NB4 (cell line): ENCODE measurements around a stretch of chr14.

DNA sequence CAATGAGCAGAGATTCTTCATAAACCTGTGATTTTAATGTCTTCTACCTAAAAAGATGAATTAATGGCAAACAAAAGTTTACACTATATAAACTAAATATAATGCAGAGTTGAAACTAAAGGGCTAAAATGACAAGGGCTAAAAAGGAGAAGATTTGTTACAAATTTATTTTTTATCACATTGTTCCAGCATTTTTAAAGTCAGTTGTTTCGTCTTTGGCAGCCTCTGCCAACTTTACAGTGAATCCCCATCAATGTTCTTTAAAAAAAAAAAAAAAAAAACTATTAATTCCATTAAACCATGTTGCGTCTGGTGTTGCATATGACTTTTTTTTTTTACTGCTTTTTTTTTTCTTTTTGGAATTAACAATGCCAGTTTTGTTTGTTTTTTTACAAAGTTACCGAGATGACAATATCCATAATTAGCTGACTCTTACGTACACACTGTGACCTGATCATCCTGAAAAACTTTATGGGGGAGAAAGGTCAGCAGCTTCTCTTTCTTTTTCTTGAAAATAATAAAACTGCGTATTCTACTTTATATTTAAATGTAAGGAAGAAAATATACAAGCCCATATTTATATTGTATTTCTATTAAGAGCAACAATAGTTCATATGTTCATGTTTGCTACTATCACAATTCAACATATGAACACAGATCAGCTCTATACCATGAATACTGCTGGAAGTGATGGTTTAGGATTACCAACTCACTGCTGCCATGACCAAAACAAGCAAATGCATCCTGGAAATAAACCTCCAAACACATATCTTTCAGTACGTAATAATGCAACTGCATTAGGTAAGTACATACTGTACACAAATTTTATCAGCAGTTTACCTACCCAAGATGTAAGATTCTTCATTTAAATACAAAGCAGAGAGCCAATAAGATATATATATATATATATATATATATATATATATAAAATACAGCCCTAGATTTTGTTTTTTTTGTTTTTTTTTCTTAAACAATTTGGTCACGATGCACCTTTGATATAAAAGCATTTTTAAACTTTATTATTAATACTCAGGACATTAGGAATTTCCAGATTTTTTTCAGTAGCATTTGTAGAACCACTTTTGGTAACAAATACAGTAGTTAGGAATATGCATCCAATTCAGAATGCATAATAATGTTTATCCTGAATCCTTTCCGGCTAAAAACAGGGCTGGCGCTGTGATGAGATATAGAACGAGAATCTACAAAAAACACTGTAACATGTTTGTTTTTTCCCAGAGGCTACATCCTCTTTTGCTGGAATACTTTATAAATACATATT is 55.4 kb upstream of the GPHB5 start:
- RRBS, result no CpG with 5 or more reads among the region's 10 CpGs

DNA sequence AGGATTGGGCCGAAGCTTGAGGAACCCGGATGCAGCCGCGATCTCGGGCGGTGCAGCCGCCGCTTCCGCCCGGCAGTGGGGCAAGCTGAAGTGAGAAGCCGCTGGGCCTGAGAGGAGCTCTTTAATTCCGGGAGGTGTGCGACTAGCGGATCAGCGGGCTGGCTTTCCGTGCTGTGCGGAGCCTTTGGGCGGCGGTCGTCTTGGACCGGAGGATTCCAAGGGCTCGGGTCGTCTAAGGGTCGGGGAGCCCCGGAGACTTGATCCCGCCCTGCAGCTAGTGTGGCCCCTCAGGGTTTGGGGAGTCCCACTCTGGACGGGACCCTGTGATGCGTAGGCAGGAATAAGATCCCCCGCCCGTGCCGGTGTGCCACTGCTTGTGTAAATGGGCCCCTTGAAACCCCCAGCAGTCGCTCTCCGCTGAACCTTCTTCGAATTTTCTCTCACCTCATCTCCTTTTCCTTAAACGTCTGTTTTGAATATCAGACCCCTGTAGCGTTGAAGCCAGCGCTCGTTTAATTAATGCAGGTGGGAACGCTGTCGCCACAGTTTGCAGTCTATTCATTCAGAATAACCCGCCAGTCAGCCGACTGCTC is 461 bp upstream of the PPP2R5E start:
- RRBS, result under 1% methylated on average over 28 of the region's 42 CpGs

GRCh38 chr14:64024010-64024480 is 171.2 kb downstream of the SYNE2 start:
- RRBS, result no CpG with 5 or more reads among the region's 6 CpGs

- RRBS, result no CpG with 5 or more reads among the region's 24 CpGs
These were observed 58.9 kb downstream of the ESR2 start for GRCh38 chr14:64234977-64235957.

- RRBS, result no CpG with 5 or more reads among the region's 9 CpGs
These were observed 37.7 kb downstream of the MTHFD1 start for GRCh38 chr14:64425718-64426373.

- RRBS, result no CpG with 5 or more reads among the region's 5 CpGs
These were observed 38.1 kb upstream of the AKAP5 start for GRCh38 chr14:64427271-64427610.

DNA sequence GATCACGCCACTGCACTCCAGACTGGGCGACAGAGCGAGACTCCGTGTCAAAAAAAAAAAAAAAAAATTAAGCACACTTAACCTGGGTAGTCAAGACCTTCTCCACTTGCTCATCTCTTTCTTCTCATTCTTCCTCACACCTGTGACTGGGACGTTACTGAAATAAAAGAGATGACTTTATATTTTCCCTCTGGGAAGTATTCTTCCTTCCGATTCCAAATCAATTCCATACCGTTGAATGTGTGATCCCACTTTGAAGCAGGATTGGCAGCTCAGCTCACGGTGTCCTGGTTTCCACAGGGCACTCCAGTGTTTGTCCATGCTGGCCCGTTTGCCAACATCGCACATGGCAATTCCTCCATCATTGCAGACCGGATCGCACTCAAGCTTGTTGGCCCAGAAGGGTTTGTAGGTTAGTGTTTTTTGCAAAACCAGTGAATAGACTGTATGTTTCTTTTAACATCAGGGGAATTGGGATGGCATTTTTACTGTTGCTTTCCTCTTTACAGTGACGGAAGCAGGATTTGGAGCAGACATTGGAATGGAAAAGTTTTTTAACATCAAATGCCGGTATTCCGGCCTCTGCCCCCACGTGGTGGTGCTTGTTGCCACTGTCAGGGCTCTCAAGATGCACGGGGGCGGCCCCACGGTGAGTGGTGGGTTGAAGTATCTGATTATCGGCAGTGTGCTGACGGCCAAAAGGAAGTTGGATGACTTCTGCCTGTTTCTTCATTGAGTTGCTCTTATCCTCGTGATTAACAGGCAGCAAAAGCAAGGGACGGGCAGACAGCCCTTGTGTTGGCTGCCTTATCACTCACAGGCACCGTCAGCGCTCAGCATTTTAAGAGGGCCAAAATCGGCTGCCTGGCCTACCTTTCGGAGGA is 23.3 kb upstream of the AKAP5 start:
- RRBS, result no CpG with 5 or more reads among the region's 27 CpGs

GRCh38 chr14:64447953-64448653 is 17.2 kb upstream of the AKAP5 start:
- RRBS, result no CpG with 5 or more reads among the region's 5 CpGs

DNA sequence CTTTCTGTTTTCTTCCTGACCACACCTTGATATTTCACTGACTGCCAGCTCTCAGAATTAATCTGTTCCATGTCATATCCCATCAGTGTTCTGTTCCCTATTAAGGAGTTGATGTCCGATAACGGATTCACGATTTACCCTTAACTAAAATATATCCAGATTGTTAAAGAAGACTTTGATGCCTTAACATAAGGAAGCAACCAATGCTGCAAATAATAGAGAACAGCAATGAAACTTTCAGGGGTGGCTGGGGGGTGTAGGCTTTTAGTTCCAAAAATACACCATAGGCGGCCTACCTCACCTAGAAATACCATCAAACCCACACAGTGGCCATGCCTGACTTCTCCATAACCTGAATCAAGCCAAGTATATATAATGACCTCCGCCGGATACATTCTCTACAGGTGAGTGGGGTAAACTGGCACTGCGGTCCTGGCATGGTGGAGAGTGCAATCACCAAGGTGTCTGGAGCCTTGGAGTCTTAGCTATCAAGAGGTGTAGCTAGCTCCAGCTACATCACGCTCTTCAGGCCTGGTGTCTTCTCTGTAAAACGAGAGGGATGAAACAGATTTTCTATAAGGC is 1.3 kb downstream of the ZBTB25 start:
- RRBS, result no CpG with 5 or more reads among the region's 9 CpGs

DNA sequence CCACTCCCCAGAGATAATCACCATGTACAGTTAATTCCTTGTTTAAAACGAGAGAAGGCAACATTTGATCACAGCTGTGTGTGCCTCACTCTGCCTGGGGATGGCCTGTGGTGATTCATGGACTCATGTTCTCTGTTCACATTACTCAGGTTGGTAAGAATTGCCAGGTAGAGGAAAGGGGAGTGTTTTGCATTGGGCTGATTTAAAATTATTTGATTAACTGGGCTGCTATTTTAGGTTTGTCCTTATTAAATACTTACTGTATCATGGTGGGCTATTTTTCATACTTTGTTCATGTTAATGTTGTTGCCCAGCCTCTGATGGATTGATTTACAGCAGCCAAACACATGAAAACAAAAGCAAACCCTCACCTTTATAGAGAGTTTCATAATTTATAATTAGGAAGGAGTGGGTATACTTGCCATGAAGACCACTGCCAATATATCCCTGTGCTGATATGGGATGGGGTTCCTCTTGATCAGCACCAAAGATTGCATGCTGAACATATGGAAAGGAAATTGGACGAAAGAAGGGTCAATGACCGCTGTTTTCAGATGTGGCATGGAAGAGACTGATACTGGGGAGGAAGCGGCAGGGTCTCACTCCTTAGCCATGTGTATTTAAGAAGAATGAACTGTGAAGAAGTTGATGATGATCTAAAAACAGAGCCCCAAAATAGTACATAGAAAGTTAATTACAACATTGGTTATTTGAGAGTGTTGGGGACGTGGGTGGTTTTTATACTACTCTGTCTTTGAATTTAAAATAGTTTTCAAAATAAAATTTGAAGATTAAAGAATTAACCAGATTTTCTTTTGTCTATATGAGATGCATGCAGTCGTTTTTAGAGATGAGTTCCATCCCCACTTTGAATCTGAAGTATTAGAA is 3.1 kb downstream of the ZBTB1 start:
- RRBS, result no CpG with 5 or more reads among the region's 6 CpGs

DNA sequence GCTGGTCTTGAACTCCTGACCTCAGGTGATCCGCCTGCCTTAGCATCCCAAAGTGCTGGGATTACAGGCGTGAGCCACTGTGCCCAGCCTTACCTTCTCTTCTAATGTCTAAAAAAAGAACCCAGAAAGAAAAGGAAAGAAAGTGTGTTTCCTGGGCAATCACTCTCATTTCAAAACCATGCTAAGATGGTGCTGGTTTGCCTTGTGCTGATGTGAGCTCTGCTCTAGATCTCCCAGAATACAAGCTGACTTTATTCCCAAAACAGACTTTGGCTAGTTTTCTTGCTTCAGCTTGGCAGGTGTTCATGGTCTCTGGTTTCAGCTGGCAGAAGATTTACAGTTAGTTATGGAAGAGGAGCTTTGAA is 34.3 kb downstream of the PPP1R36 start:
- RRBS, result no CpG with 5 or more reads among the region's 2 CpGs

DNA sequence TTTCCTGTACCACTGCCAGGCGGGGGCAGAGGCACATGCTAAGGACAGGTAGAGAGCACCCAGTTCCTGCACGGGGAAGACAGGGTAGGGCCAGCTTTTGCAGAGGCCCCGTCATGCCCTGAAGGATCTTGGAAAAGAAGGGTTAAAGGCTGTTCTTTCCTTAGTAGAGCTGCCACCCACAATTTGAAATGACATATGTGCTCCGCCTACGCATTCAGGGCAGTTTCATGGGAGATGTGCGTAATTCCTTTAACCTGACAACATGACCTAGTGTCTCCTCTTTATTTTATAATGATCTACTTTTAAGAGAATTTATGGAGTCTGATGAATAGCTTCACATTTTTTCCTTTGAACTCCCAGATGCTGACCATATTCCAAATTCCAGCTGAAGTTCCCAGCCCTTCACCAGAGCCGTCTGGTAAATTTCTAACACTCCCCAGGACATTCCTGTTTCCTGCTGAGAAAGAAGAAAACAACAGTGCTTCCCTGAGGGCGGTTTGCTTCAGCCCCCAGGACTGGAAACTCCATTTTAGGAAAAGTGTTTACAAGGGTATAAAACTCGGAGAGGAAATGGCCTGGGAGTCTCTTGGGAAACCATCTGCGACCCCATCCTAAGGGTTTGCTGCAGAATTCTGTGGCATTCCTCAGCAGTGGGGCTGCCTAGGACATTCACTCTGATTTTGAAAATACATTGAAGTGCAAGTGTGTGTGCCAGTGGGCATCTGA is 58.8 kb upstream of the PLEKHG3 start:
- RRBS, result no CpG with 5 or more reads among the region's 10 CpGs

- RRBS, result no CpG with 5 or more reads among the region's 17 CpGs
These were observed 42.0 kb downstream of the PLEKHG3 start for GRCh38 chr14:64745726-64747050.

GRCh38 chr14:65032237-65032873 is 45.7 kb downstream of the FNTB start:
- RRBS, result no CpG with 5 or more reads among the region's 13 CpGs

DNA sequence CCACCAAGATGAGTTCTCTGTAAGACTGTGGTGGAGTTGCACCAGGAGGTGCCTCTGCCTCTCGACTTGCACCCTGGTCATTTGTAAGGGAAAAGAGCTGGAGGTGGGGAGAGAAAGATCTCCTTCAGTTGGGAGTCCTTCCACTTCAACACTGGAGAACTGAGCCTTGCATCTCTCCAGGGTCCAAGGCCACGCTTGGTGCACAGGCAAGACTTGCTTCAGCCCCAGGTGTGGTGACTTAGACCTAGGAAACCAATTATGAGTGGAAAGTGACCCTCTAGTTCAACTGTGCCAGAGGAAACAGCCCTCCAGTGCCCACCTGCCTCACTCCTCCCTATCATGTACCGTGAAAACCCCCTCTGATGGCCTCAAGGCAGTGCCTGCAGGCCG is 40.6 kb downstream of the MAX start:
- RRBS, result no CpG with 5 or more reads among the region's 4 CpGs

- RRBS, result no CpG with 5 or more reads among the region's 12 CpGs
These were observed 31.9 kb downstream of the MAX start for GRCh38 chr14:65070319-65070885.

DNA sequence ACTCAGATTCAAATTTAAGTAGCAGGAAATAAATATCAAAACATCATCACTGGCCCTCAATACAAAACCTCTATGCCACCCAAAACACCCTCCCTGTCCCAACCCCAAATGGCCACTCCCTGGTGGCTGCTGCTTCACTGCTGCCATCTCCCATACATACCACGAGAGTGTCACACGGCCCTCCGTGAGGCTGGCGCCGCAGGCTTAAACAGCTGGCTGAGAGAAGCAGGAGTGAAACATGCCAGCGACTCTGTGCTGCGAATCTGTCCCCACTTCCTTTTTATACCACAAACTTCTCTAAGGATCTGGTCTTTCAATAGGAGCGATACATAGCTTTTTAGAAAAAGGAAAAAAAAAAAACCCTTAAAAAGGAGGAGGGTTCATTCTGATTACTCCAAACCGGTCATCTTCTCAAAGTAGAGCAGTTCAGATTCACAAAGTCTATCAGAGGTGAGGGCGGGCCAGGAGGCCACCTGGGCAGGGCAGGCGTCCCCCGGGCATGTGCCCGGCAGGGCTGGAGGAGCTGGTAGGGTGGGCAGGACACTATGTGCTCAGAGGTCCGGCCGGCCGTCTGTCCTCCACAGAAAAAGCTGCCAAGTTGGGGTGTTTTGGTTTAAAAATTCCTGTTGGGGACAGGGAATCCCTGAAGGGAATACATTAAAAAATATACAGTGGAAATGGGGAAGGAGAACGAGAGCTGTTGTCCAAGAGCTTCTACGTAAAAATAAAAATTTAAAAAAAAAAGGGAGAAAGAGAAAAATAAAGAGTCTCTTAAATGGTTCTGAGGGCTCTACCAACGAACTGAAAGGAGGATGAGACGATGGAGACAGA is 26.5 kb downstream of the MAX start:
- RRBS, result 98% methylated on average over 3 of the region's 20 CpGs

- RRBS, result 2% methylated on average over 17 of the region's 20 CpGs
These were observed 748 bp downstream of the MAX start for GRCh38 chr14:65101612-65101926.